ENCODE measurements around the genes ABLIM2, USP17L11, USP17L5, USP17L27, USP17L29 and SLC2A9.

DNA sequence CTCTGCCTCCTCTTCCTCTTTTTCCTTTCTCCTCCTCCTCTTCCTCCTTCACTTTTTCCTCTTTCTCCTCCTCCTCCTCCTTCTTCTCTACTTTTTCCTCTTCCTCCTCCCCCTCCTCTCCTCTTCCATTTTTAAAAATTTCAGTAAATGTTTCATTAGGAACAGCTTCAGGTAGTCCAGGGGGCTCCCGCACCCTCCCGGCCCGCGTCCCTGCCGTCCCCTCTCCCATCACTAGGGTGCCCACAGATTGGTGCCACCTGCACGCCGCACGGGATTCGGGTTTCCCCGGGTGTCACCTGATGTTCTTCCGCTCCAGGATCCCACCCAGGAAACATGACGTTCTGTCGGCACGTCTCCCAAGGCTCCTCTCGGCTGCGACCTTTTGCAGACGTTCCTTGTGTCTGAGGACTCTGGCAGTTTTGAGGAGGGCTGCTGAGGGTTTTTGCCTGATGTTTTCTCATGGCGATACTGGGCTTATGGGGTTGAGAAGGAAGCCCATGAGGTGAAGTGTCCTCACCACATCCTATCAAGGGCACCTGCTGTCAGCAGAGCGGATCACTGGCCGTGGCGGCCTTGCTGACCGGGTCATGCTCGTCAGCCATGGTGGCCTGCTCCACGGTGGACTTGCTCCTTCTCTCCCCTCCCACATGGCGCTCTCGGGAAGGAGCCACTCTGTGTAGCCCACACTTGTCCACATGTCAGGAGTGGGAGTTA, 83.5 kb upstream of the AFAP1 start:
- PRO-cap = no peak

GRCh38 chr4:8069961-8071121, 88.3 kb downstream of the ABLIM2 start:
- PRO-cap = no peak

- PRO-cap = bidirectional peak, plus-strand start at chr4:8159098, minus-strand start at chr4:8158805
These were observed at the start of gene ABLIM2 for GRCh38 chr4:8158274-8159585. Gene ABLIM2, minus strand, starts transcription at chr4:8158813.

- PRO-cap = no peak
These were observed 10.2 kb upstream of the SH3TC1 start for GRCh38 chr4:8188630-8189610.

DNA sequence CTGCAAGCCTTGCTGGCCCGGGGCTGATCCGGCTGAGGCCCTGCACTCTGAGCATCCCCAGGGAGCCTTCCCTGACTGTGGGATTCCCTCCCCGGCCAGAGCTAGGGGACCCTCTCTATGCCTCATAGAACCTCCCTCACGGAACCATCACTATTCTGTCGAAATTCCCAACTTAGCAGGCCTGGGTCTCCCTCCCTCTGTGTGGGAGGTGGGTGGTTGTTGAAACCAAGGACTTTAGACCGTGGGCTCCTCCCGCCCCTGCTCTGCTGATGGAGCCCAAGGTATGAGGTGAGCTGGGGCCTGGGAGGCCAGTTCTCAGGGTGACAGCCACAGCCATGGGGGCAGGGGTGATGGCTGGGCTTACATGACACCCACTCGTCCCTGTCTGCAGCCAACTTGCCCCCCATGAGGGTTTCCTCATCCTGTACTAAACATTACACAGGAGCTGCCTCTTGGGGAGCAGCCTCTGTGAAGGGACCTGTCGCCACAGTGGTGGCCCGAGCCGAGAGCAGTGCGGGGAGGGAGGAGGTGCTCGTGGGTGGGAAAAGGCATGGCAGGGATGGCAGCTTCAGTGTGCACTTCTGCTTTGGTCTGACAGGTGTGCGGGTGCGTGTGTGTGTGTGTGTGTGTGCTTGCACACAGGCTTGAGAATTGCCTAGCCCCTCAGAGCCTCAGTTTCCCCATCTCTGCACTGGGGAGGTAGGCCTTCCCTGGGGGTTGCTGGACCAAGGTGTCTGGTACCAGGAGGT, 3.8 kb downstream of the SH3TC1 start:
- PRO-cap = no peak

DNA sequence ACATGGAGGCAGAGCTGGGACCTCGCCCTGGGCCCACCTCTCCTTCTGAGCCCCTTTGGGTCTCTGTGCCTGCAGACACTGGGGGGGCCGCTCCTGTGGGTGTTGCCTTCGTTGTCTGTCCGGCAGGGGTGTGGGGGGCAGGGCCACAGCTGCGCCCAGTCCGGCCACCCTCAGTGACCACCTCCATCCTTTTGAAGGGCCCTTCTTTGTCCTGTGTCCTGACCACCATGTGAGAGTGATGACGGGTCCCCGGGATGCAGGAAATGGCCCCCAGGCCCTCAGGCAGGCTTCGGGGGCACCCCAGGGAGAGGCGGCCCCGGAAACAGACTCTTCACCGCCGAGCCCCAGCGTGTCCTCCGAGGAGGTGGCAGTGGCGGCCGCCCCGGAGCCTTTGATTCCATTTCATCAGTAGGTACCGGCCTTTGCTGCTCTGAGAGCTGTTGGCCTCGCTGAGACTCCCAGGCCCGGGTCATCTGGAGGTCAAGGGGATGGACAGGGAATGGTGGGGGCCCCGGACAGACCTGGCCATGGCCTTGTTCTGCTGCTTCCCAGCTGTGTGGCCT, 17.8 kb downstream of the SH3TC1 start:
- PRO-cap = no peak

GRCh38 chr4:8218138-8218799, 19.2 kb downstream of the SH3TC1 start:
- PRO-cap = no peak

DNA sequence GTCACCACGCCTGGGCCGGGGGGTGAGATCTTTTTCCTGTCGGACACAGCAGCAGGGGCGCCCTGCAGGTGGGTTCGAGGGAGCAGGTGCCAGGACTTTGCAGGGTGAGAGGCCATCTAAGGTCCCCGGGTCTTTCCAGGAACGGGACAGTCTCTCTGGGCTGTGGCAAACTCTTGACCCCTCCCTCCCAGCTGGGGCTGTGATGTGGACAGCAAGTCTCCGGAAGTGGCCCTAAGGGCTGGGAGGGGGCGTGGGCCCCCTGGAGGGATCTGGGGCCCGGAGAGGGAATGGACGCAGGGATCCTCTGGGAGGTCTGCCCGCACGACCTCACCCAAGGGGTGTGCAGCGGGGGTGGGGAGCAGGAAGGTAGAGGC, 585 bp downstream of the CPZ start:
- PRO-cap = no peak

GRCh38 chr4:8956178-8956597, 84.5 kb upstream of the HMX1 start:
- PRO-cap = no peak

- PRO-cap = no peak
These were observed 46.5 kb upstream of the FAM90A26 start for GRCh38 chr4:9123756-9124000.

GRCh38 chr4:9215253-9215686, at the start of gene USP17L11:
Gene USP17L11, plus strand, starts transcription at chr4:9215405.
- PRO-cap = no peak

- PRO-cap = no peak
These were observed at the start of gene USP17L5 for GRCh38 chr4:9339246-9339549. Gene USP17L5, plus strand, starts transcription at chr4:9339403.

DNA sequence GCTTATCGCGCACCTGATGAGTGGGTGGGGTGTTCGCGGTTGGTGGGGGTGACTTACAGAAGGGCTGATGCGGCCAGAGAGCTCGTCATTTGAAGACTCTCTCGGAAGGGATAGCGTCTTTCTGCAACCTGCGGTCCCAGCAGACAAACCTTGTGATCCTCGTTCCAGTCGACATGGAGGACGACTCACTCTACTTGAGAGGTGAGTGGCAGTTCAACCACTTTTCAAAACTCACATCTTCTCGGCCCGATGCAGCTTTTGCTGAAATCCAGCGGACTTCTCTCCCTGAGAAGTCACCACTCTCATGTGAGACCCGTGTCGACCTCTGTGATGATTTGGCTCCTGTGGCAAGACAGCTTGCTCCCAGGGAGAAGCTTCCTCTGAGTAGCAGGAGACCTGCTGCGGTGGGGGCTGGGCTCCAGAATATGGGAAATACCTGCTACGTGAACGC, at the start of gene USP17L27:
Gene USP17L27, plus strand, starts transcription at position 174 of the 451 bp plus-strand sequence.
- PRO-cap = no peak

GRCh38 chr4:9353338-9353815, at the start of gene USP17L29:
Gene USP17L29, plus strand, starts transcription at chr4:9353638.
- PRO-cap = no peak

- PRO-cap = no peak
These were observed at the start of gene SLC2A9 for GRCh38 chr4:10021327-10021851. Gene SLC2A9, minus strand, starts transcription at chr4:10021497.

DNA sequence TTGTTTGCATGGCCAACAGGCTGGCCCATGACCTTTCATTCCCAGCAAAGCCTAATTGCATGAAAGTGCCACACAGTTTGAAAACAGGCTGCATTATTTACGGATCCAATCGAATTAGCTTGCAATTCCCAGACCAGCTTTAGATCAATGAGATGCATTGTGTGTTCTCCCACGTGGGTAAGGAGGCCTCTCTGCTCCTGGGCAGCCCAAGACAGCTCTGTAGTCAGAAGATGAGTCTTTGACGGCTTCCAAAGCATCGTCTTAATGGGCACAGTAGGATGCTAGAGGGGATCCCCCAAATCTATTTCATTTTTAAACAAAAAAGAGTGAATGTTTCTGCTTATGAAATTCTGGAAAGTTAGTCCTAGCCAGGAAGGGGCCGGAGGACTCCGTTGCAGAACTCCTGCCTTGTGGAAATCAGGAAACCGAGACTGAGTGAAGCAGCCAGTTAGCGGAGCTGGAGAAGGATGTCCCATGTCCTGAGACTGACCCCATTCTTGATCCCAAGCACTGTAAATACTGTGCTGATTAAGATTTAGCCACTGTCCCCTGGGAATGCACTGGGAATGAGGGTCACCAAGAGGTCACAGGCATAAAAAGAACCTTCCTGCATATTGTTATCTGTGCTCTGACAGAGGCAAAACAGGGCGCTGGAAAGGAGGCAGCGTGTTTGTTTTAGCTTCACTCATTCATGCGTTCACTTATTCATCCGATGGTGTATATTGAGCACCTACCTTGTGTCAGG, 10.2 kb upstream of the SLC2A9 start:
- PRO-cap = no peak

DNA sequence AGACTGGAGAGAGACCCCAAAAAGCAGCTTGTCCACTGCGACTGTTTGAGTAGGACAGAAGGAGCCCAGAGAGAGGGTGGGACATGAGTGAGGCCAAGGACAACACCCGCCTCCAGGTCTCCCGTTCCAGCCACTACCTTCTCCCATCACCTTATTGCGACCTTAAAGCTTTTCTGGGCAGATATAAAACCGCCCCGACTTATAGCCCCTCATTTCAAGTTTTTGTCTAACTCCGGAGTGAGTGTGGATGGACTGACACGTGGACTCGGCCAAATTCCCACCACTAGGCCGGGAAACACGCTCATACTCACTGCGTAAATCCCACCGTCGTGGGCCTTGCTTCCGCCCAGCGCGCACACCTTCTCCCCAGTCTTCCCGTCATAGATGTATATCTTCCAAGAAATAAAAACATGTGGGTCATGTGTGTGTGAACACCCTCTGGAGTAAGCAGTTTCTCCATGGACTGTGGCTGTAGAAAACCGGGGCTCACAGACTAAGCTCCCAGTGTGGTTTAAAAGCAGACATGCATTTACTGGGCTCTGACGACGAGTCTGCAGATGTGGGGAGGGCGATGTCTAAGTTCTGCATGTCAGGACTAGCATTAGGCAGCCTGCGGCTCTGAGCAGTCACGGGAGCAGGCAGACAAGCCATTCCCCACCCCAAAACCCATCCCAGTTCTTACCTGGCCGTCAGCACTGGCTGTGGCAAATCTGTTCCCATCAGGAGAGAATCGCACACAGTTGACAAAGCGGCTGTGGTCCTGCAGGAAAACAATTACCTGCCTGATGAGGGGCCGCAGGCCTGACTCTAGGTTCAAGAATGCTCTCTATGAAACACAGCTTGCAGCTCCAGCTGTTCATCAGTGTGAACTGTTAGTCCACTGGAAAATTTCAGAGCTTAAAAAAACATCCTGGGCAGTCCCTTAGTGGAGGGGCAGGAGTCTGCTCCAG, 28.3 kb downstream of the WDR1 start:
- PRO-cap = no peak

DNA sequence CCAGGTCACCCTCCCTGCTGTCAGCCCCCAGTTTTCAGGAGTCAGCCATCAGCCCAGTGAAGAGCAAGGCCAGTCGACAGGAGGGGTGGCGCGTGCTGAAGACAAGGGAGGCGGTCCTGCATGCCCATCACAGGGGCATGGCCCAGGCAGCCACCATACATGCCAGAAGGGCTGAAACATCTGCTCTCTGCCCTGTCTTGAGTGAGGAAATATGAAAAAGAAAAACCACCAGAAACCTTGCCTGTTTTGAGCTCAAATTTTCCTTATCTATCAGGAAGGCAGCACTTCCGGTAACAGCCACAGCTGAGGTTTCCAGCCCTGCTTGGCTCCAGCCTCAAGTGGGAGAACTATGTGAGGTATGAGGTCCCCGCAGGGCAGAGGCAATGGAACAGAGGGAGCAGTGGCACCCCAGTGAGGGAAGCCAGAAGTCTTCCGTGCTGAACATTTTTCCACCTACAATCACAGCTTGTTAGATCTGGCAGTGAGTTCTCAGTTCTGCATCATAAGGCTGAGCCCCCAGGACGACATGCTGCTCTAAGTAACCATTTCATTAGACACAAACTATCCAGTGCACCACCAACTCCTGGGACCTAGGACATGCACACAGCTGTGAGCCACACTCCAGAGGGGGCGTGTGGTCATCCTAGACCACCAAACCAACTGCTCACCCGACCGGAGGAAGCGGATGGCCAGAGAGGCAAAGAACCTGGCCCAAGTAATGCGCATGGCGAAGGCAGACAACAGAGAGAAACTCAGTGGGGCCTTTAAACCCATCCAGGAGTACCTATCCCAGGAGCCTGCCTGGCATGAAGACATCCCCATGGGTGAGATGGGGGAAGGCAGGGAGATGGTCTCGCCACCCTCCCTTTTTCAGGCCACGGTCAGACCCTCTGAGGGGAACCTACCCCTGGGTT, 22.7 kb downstream of the WDR1 start:
- PRO-cap = no peak

- PRO-cap = no peak
These were observed 19.4 kb downstream of the WDR1 start for GRCh38 chr4:10097058-10097667.

DNA sequence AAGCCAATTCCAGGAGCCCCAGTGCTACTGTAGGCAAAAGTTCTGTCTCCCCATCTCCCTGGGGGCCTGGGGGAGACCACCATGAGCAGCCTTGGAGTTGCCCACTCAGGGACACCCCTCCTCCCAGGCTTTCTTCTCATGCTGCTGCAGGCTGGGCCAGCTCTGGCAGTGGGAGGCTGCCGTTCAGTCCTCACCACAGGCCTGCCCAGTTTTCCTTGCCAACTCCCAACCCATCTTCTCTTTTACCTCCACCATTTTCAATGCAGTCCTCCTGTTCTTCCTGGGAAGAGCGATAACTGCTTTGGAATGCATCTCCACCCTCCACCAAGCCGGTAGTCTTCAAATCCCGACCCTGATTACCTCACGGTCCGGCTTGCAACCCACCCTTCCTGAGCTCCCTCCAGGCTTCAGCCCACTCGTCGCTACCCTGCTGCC, 9.5 kb downstream of the WDR1 start:
- PRO-cap = no peak

All from parotid gland (tissue), 1 donor.